Skeletal muscle satellite cell (primary cell): Measurements from ENCODE around the genes OR6C74 and METTL7B.

GRCh38 chr12:53591480-53591948 lies 34.7 kb downstream of the ATF7 start:
- CAGE, long polyA plus RNA: no peak

- CAGE, long polyA plus RNA: no peak
Observed at GRCh38 chr12:53712092-53712776, 15.0 kb downstream of the CALCOCO1 start.

- CAGE, long polyA plus RNA: no peak
Observed at GRCh38 chr12:53739528-53740180, 12.4 kb upstream of the CALCOCO1 start.

DNA sequence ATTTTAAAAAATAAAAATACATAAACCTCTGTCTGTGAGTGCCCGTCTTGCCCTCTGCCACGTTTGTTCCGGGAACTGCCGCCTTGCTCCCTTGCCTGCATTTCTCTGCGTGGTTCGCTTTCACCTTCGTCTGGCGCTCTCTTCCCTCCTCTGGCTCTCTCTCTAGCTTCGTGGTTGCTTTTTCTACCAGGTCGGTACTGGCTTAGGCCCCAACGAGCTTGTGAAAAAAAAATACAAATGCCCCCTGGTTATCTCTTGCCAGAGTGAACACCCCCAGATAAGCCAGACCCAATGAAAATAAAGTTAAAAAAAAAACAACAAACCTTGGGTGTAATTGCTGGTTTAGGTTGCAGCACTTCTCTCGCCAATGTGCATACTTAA lies 9.0 kb upstream of the HOXC11 start:
- CAGE, long polyA plus RNA: no peak

DNA sequence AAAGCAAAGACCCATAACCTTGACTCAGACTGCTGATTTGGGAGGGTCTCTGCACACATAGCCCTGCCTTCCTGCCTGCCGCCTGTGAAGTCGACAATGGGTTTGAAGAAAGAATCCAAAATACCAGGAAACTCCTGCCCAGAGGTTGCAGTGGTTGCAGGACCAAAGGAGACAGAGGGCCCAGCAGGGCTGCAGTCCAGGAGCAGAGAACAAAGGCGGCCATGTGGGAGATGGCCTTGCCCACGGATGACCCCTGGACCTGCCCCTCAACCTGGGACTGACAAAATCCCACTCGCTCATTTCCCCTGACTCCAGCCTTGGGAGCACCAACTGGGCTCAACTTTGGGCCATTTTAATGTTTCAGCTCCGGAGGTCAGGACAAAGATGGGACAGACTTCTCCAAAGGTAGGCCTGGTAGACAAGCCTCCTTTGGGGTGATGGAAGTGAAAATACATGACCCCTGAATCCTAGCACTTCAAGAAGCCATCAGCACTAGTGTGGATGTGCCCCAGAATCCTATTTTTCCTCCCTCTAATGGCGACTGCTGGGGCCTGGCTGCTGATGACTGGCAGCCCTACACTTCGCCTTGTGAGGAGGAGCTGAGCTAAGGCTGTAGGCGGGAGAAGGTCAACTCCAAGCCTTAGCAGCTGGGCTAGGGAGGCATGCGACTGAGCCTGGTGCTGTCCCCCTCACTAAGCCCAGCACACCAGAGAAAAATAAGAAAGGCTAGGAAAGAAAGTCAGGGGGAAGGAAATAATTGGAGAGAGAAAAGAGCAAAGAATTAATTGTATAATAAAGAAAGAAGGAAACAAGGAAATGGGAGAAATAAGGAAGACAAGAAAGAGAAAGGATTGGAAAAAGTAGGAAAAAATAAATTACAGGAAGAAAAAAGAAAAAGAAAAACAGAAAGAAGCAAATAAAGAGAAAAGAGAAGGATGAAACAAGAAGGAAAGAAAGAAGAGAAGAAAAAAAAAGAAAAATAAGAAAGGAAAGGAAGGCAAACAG lies 4.9 kb upstream of the HOXC10 start:
- CAGE, long polyA plus RNA: no peak

DNA sequence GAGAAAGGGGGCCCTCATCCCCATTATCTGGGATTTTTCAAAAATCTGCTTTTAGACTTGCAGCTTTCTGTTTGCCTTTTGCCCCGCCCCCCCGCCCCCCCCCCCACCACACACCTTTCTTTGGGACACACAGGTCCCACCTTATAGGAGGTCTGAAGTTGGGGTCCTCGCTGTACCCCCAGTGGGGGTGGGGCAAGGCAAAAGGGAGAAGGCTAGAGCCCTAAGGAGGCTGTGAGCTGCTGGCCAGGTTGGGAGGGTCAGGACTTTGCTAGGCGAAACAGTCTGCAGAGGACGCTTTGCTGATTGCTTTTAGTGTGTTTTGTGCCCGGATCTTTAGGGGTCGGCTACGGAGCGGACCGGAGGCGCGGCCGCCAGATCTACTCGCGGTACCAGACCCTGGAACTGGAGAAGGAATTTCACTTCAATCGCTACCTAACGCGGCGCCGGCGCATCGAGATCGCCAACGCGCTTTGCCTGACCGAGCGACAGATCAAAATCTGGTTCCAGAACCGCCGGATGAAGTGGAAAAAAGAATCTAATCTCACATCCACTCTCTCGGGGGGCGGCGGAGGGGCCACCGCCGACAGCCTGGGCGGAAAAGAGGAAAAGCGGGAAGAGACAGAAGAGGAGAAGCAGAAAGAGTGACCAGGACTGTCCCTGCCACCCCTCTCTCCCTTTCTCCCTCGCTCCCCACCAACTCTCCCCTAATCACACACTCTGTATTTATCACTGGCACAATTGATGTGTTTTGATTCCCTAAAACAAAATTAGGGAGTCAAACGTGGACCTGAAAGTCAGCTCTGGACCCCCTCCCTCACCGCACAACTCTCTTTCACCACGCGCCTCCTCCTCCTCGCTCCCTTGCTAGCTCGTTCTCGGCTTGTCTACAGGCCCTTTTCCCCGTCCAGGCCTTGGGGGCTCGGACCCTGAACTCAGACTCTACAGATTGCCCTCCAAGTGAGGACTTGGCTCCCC lies 1.4 kb downstream of the HOXC6 start:
- CAGE, long polyA plus RNA: no peak

GRCh38 chr12:54077790-54078519 lies 24.3 kb downstream of the HOXC4 start:
- CAGE, long polyA plus RNA: no peak

- CAGE, long polyA plus RNA: no peak
Observed at GRCh38 chr12:54158940-54159578, 29.7 kb downstream of the SMUG1 start.

DNA sequence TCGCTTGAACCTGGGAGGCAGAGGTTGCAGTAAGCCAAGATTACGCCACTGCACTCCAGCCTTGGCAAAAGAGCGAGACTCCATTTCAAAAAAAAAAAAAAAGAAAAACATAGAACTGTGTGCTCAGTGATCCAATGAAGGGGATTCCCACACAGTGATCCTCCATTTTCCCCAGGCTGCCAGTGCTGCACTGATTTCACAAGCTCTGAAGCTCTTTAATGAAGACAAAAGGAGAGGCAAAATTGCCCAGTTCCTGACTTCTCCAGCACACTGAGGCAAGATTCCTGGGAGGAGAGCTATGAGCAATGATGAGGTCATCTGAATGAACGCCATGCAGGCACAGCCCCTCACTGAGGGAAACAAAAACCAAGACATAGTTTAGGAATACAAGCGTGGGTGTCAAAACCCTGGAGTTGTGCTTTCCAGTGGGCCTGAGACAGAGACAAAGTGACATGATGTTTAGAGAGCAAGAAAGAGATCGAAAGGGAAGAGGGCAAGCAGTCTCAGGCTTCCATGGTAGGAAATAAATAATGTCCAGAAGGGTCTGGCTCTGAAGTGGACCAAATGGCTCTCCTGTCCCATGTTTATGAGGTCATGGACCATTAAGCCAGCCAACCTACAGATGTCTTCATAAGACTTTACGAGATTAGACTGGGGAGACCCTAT lies 40.9 kb upstream of the SMUG1 start:
- CAGE, long polyA plus RNA: no peak

DNA sequence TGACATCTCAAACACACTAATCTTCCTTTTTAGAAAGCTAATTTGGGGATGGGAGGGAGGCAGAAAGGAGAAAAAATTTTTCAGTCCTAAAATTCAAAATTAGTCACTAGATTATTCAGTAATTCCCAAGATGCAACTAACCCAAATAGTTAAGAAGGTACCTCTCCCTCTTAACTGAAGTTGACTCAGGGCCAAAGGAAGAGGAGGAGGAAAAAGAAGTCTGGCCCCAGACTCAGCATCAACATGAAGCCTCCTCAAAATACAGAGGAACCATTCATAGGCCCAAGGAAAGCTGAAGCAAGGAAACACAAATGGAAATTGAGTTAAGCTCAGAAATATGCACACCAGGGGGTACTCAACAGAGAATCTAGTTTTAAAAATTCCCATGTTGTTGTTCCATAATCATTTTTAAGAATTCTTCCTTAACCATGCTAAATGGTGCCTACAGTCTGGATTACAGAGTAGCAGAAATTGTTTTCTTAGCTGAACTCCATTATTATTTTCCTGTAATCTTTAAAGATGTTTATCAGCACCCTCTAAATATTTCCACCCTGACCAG lies 21.6 kb downstream of the CBX5 start:
- CAGE, long polyA plus RNA: no peak

DNA sequence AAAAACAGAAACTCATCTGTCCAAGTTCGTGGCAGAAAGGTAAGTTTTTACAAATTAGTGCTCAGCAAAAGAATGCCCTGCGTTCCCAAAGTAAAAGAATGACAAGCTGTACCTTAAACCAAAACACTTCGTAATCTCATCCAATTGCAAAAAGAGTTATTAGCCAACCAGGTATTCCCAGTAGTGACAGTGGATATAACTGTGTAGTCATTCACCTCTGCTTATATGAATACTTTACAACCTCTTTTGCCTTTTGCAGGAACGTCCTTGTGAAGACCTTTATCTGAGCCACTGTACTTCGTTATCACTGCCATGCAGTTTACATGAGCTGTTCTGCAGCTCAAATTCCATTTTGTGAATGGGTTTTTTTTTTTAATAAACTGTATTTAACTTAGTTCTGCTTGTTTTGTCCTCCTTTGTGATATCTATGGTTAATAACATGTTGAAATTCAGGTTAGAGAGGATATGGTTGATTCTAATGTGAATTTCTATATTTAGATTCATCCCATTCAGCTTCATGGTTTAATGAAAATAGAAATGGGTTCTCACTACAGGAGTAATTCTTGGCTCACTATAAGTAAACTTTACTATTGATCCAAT lies 6.3 kb downstream of the HNRNPA1 start:
- CAGE, long polyA plus RNA: no peak

DNA sequence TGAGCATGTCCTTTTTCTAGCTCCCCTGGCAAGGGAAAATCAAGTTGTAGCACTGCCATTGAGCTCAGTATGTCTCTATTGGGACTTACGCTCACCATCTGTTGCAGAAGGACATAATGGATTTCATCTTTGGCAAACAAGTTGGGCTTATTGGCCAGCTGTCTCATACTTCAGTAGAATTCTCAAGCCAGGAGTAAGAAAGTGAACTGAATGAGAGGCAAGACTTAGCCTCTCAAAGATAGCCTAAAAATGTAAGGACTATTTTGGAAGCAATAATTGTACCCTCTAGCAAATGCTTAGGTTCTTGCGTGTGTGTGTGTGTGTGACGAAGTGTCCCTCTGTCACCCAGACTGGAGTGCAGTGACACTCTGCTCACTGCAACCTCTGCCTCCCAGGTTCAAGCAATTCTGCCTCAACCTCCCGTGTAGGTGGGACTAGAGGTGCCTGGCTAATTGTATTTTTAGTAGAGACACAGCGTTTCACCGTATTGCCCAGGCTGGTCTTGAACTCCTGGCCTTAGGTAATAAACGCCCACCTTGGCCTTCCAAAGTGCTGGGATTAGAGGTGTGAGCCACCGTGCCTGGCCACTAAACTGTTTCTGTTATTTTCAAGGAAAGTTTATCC lies 6.9 kb downstream of the HNRNPA1 start:
- CAGE, long polyA plus RNA: no peak

GRCh38 chr12:54298972-54299564 lies 1.7 kb downstream of the NFE2 start:
- CAGE, long polyA plus RNA: no peak

DNA sequence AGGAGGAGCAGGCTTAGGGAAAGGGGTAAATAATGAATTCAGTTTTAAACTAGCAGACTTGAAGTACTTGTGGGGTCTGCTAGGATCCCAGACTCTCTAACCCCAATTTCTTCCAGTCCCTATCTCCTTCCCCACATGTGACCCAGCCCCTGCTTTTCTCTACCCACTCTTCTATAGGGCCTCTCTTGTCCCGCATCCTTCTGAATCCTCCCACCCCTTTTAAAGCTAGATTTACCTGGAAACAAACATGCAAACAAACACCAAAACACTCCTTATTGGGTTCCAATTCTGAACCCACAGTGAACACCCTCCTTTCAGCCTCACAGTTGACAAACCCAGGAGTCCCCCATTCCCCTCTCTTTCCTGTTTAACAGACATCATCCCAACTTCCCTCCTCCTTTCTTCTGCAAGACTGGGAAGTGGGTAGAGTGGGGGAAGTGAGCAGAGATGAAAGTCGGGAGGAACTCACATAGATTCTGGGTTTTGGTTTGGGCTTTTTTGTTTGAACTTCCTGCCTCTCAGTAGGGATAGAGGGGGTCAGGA lies 3.6 kb upstream of the GPR84 start:
- CAGE, long polyA plus RNA: no peak

- CAGE, long polyA plus RNA: no peak
Observed at GRCh38 chr12:54372280-54372755, 8.0 kb upstream of the GPR84 start.

- CAGE, long polyA plus RNA: no peak
Observed at GRCh38 chr12:54428710-54429231, 9.7 kb upstream of the ITGA5 start.

GRCh38 chr12:54527157-54527699 lies 22.2 kb upstream of the PDE1B start:
- CAGE, long polyA plus RNA: no peak

DNA sequence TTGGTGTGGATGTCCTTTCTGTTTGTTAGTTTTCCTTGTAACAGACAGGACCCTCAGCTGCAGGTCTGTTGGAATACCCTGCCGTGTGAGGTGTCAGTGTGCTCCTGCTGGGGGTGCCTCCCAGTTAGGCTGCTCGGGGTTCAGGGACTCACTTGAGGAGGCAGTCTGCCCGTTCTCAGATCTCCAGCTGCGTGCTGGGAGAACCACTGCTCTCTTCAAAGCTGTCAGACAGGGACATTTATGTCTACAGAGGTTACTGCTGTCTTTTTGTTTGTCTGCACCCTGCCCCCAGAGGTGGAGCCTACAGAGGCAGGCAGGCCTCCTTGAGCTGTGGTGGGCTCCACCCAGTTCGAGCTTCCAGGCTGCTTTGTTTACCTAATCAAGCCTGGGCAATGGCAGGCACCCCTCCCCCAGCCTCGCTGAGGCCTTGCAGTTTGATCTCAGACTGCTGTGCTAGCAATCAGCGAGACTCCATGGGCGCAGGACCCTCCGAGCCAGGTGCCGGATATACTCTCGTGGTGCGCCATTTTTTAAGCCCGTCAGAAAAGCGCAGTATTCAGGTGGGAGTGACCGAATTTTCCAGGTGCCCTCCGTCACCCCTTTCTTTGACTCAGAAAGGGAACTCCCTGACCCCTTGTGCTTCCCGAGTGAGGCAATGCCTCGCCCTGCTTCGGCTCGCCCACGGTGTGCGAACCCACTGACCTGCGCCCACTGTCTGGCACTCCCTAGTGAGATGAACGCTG lies 40.7 kb downstream of the OR9K2 start:
- CAGE, long polyA plus RNA: no peak

GRCh38 chr12:55244192-55244715 lies at the start of gene OR6C74:
TSS of gene OR6C74 (plus strand) at chr12:55244609.
- CAGE, long polyA plus RNA: no peak

DNA sequence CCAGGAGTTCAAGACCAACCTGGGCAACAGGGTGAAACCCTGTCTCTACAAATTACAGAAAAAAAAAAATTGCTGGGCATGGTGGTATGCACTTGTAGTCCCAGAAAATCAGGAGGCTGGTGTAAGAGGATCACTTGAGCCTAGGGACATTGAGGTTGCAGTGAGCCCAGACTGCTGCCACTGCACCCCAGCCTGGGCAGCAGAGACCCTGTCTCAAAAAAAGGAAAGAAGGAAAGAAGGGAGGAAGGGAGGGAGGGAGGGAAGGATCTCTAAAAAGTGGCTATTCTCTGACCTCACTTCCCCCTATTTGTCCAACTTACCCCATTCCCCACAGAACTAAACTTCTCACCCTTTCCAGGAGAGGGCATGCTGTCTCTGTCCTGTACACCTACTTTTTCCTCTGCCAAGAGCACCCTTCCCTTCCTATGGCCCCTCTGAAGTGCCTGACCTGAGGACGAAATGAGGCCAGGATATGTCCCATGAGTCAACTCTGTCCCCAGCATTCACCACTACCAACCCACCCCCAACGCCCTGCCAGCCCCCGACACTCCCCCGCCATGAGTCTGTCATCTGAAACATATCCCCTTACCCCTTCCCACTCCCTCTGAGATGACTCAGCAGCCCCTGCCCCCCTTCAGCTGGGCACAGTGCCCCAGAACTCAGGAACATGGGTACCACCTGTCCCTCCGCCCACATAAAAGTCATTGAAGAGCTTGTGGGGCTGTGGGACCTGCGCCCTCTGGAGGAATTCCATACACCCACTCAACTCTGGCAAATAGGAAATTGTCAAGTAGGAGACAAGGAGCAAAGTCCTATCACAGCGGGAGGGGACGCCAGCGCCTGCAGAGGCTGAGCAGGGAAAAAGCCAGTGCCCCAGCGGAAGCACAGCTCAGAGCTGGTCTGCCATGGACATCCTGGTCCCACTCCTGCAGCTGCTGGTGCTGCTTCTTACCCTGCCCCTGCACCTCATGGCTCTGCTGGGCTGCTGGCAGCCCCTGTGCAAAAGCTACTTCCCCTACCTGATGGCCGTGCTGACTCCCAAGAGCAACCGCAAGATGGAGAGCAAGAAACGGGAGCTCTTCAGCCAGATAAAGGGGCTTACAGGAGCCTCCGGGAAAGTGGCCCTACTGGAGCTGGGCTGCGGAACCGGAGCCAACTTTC lies at the start of gene METTL7B:
Gene METTL7B (plus strand): TSS at position 887 of the 1,161 bp plus-strand sequence.
- CAGE, long polyA plus RNA: start-site peak on the plus strand centred at position 813 of the sequence, 46 bp wide, 32 and 29 reads in 2 replicates